Thoracic aorta (tissue), 1 donor: ENCODE results near the genes CD4, TPI1 and CLEC4C.

DNA sequence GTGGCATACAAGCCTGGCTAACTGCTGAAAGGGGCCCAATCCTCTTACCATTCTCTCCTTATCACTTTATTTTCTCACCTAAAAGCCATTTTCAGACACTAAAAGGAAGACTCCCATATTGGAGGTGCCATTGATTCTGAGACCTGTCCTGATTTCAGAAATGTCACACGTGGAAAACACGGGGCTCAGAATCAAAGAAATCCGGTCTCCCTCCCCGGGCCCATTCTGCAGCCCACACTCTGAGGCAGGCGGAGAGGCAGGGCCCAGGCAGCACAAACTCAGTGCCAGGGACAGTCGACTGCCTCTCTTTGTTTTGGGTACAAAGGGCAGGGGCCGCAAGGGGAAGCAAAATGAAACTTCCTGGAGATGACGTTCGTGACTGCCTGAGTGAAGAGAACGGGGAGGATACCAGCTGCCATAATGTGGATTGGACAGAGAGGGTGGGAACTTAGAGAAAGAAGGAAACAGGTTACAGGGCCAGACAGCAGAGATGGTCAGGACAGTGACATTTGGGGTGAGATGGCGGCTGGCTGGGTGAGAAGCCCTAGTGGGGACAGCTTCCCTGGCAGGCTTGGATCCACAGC is 7.9 kb downstream of the GAPDH start:
- RAMPAGE, long total RNA: no peak

DNA sequence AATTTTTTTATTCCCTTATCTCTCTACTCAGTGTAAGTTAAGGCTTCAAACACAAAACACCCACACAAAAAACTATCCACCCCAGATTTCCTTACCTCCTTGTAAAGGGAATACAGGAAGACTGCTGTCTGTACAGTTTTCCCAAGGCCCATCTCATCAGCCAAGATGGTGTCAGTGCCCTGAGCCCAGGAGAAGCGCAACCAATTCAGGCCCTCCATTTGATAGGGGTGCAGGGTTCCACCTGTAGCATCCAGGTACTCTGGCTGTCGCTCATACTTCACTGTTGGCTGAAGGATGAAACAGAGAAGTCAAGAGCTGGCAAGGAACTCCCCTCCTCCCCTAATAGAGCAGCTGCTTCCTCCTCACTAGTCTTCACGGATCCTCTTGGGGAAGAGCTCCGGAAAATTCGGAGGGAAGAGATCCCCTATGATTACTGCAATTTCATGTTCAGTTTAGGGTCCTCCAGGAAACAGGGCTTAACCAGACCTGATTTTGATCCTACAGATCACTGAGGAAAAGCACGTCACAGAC is 12.8 kb downstream of the CHD4 start:
- RAMPAGE, long total RNA: no peak

- RAMPAGE, long total RNA: no peak
Observed at GRCh38 chr12:6643507-6643980, 3.7 kb downstream of the ACRBP start.

DNA sequence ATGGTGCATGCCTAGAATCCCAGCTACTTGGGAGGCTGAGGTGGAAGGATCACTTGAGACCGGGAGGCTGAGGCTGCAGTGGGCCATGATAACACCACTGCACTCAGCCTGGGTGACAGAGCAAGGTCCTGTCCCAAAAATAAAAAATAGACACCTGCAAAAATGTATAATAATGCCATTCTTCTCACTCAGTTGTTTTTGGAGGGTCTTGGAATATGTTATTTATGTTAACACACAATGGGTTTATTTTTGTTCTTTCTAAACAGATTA is 7.3 kb upstream of the ING4 start:
- RAMPAGE, long total RNA: no peak

- RAMPAGE, long total RNA: no peak
Observed at GRCh38 chr12:6764909-6765372, 1.2 kb upstream of the PTMS start.

DNA sequence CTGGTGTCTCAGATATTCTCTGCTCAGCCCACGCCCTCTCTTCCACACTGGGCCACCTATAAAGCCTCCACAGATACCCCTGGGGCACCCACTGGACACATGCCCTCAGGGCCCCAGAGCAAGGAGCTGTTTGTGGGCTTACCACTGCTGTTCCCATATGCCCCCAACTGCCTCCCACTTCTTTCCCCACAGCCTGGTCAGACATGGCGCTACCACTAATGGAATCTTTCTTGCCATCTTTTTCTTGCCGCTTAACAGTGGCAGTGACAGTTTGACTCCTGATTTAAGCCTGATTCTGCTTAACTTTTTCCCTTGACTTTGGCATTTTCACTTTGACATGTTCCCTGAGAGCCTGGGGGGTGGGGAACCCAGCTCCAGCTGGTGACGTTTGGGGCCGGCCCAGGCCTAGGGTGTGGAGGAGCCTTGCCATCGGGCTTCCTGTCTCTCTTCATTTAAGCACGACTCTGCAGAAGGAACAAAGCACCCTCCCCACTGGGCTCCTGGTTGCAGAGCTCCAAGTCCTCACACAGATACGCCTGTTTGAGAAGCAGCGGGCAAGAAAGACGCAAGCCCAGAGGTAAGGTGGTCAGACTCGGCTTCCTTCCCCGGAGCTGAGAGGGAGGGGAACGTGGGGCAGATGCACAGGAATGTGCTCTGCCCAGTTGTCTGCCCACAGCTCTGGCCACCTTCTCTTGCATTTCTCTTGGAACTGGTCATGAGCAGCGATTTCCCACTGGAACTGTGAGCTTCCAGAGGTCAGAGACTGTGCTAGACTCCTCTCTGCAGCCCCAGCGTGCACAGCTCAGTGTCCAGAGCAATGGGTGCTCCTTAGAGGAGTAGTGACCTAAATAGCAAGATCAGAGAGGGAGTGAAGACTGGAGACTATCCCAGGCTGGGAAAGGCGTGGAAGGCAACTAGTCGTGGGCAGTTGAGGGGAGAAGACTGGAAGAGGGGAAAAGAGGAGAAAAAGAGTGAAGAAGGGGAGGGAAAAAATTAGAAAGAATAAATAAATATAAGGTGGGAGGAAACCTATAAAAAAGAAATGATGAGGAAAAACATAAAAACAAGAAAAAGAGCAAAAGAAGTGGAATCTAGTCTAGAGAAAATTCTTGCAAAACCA is at the start of gene CD4:
Gene CD4 (plus strand): TSS at position 443 of the 1,120 bp plus-strand sequence.
- RAMPAGE, long total RNA: start-site peak on the plus strand centred at position 490 of the sequence, 95 bp wide, 38 reads

DNA sequence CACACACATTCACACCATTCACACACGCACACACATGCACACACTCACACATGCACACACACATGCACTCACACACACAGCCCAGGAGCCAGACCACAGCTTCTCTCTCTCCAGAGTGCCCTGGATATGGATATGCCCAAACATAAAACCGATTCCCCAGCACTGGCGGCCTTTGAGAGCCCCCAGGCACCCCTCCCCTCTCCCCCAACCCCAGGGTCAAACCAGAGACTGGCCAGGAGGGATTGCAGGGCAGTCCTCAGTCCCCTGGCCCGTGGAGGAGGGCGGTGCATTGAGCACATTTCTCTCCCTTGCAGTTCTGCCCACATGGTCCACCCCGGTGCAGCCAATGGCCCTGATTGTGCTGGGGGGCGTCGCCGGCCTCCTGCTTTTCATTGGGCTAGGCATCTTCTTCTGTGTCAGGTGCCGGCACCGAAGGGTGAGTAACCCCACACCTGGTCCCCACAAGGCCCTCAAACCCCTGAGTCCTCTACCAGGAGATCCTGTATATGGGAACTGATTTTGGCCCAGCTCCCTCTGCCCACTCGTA is 3.4 kb upstream of the GPR162 start:
- RAMPAGE, long total RNA: no peak

DNA sequence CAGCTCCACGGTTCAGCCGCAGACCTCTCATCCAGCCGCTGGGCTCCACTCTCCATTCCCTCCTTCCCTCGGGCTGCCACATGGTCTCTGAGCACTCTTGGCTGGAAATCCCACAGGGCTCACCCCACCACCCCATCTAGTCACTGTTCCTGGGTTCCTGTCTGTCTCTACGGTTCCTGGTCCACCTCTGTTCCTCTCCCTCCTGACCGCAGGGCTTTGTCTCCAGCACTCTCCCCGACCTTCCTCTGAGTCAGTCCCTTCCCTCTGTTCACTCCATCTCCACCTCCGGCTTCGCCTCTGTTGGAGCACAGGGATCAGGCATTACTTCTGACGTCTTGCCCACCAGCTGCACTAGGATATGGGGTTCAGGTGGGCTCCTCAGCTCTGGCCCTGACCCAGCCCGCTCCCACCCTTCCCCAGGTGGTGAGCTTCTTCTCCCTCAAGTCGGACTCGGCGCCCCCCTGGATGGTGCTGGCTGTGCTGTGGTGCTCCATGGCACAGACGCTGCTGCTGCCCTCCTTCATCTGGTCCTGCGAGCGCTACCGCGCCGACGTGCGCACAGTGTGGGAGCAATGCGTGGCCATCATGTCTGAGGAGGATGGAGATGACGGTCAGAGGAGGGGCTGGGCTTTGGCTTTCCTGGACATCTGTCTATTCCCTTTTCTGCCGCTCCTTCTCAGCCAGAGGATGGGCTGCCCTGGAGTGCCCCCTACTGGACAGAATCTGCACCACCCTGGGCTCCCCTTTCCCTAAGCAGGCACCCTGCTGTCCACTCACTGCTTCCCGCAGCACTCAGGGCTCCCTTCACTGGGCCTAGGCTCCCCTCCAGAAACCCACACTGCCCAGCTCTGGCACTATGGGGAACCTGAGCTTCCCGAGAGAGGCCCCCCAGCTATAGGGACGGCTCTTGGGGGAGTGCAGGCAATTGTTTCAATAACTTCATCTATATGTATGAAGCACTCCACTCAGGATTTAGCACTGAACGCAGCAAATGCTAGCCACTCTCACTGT is 2.8 kb upstream of the P3H3 start:
- RAMPAGE, long total RNA: no peak

DNA sequence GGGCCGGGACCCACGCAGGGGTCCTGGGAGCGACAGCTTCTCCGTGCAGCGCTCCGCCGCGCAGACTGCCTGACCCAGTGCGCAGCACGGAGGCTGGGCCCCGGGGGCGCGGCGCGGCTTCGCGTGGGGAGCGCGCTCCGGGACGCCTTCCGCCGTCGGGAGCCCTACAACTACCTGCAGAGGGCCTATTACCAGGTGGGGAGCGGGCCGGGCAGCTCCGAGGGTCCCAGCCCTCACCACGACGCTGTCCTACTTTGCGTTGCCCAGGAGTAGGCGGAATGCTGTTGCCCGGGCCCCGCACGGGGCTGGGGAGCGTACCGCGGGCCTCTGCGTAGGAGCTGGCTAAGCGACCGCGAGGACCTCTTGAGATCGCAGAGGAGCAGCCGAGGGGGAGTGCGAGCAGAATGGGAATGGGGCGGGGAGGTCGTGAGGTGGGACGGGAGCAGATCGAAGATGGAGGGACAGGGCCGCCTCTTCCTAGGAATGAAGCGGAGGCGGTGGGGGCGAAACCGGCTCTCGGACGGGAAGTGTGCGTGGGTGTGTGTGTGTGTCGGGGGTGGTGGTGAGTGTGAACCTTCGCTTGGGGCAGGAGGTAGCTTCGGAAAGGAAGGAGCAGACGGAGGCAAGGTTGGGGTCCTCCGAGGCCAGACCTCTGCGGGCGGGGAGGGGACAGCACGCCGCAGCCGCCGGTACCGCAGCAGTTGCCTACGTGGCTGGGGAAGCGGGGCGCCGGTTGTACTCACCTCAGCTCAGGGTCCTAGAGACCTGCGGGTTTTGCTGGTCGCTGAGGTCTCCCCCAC is 737 bp downstream of the P3H3 start:
- RAMPAGE, long total RNA: no peak

GRCh38 chr12:6867005-6867677 is at the start of gene TPI1:
Gene TPI1, plus strand, starts transcription at chr12:6867531.
- RAMPAGE, long total RNA: start-site peak on the plus strand at chr12:6867527-6867540, 886 reads

DNA sequence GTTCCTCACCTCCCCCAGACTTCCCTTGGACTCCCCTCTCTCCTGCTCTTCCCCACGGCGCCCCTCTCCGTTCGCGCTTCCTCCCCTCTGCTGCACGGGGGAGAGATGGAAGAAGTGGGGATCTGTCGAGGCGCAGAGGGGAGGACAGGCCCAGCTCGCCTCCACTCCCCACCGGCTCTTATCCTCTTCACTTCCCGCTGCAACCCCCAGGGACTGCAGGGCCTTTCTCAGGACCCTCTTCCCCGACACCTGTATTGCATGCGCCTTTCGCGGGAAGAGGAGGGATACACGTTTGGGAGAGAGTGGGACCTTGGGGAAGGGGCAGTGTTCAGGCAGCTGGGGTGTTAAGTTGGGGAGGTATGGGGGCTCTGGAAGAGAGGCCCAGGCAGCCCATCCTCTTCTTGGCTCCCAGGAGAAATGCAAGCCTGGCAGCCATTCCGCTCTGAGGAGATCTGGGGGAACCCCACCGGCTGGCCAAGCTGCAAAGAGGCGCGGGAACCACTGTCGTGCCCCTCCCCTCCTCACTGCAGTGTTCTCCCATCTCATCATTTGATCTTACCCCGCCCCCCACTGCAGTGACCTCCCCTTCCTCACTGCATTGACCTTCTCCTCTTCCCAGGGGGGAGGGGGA is 759 bp downstream of the ENO2 start:
- RAMPAGE, long total RNA: no peak

GRCh38 chr12:6921896-6922442 is 5.8 kb upstream of the ATN1 start:
- RAMPAGE, long total RNA: no peak

DNA sequence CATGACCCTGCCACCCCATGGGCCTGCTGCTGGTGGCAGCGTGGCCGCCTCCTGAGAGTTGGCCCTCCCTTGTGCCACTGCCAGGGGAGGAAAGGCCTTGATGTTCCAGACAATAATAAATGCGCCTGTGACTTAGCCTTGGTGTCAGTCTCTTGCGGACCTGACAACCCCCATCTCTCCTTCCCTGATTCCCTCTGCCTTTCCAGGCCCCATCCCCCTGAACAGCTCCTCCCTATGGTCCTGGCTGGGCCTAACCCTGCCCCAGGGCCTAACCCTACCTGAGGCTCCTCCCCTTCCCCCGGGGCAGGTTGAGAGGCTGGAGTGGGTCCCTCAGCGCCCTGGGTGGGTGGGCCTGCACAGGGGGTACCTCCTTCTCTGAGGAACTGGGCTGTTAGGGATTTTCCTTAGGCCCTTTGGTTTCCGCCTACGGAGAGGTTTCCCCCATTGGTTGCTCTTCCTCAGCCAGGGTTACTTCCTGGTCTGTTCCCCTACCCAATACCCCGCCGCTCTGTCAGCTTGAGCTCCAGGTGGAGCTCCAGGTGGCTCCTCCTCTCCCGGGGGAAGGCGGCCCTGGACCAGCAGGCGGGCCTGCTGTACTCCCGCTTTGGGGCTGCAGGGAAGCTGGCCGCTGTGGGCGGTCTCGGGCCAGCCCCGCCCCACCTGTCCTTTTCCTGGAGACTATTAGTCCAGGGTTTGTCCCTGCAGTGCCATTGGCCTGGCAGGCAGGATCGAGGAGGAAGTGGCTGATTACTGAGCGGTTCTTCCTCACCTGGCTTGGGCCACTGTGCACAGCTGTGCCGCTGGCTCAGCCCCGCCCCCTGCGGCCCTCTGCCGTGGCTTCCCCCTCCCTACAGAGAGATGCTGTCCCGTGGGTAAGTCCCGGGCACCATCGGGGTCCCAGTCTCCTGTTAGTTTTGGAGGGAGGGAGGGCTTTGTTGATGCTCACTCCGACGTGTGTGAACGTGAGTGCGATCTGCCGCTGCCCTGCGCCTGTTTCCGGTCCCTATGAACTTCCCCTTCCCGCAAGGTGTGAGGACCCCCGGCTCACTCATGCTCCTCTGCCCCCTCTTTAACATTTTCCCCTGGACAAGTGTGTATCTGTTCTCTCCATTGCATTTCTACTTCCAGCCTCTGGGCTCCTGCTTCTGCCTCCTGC is 2.4 kb downstream of the C12orf57 start:
- RAMPAGE, long total RNA: no peak

GRCh38 chr12:6949179-6949680 is 1.9 kb upstream of the PTPN6 start:
- RAMPAGE, long total RNA: no peak

DNA sequence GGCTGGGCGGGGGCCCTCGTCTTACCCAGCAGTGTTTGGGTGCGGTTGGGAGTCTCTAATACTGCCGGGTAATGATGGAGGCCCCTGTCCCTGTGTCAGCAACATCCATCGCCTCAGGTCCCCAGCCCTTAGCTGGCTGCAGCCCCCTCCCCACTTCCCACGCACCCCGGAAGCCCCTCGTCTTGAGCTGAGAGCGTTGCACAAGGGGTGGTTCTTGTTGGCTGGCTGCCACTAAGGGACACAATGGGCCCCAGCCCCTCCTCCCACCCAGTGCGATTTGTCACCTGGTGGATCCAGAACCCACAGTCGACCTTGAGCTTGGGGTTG is 6.8 kb downstream of the PHB2 start:
- RAMPAGE, long total RNA: no peak

DNA sequence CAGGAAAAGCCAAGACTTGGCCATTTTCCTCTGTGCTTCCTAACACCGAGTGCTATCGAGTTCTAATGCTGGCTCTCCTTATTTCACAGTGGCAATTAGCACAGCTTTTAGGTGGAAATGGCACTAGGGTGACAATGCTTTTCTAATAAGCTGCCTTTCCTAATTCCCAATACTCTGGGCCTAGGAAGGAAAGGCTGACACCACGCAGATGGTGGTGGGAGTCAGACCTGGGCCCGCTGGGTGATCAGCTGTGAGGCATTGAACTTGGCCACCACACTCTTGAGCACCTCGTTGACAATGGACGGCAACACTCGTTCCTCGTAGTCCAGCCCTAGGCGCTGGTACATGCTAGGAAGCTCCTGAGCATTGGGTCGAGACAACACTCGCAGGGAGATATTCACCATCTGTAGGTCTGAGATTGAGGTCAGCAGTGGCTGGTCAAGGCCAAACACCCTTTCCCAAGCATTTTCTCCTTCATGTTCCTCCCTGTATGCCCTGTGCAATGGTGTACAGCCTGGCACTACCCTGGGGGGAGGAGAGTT is 2.2 kb downstream of the PHB2 start:
- RAMPAGE, long total RNA: no peak

- RAMPAGE, long total RNA: no peak
Observed at GRCh38 chr12:6981079-6982137, 10.7 kb downstream of the EMG1 start.

DNA sequence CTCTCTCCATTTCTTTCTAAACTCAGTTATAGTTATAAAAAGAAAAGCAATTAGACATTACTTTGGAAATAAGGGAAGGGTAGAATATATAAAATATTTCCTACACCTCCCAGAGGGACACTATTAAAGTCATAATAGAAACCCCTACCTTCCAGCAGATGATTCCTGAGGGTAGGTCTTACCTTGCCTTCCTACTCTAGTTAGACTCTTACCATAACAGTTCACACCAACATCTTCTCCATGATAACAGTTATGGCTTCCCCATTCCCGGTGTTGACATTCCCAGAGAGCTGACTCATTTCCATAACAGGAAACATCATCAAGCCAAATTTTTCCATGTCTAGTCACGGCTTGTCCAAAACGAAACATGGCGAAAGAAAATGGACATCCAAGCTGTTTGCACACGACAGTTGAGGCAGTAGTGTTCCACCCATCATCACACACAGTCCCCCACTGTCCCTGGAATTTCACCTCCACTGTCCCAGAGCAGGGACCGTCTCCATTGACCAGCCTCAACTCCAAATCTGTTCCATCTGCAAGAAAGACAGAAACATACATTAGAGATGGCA is 10.7 kb downstream of the CD163L1 start:
- RAMPAGE, long total RNA: no peak

DNA sequence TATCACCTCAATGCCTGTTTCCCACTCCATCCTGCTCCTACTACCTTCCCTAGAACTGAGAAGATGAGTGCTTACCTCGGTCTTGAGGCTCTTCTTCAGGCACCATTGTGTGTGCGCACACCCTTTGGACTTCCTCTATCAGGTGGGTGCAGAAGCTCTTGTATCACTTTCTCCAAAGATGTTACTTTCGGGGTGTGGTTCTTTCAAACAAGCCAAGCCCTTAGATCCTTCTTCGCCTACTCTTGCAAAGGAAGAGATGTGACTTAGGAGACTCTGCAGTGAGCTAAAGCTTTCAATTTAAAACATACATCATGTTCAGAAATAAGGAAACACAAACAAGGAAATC is at the start of gene CLEC4C:
Gene CLEC4C (minus strand): TSS at position 133 of the 346 bp plus-strand sequence.
- RAMPAGE, long total RNA: no peak

DNA sequence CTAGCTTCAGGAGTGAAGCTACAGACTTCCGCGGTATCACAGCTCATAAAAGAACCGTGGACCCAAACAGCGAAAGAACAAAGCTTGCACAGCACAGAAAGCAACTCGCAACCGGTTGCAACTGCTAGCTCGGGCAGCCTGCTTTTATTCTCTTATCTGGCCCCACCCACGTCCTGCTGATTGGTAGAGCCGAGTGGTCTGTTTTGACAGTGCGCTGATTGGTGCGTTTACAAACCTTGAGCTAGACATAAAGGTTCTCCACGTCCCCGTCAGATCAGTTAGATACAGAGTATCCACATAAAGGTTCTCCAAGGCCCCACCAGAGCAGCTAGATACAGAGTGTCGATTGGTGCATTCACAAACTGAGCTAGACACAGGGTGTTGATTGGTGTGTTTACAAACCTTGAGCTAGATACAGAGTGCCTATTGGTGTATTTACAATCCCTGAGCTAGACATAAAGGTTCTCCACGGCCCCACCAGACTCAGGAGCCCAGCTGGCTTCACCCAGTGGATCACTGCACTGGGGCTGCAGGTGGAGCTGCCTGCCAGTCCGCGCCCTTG is 4.4 kb upstream of the CLEC4C start:
- RAMPAGE, long total RNA: no peak